Cerebellum (tissue), 5 donors: ENCODE measurements around a stretch of chr15.

DNA sequence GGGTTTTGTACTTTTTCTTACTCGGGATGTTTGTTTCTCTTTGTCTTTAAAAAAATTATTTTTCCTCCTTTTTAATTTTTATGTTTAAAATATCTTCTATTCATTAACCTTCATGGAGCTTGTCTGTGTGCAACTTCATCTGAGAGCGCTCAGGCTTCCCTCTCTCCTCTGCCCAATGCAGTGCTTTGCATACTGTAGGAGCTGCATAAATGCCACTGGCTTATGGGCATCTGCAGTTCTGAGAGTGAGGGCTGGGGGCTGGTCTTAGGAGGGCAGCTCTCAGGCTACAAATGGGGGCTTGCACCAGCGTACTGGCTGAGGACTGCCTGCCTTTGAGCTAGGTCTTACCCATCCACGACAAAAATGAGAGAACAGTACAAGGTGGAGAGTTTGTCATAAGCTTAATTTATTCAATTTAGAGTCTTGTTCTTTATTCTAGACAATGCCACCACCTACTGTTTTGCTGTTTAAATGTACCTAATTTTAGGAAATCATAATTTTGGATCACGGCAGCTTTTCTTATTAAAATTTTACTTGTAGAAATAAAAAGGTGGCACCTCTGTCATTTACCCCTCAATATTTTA lies 88.2 kb downstream of the SLCO3A1 start:
- PRO-cap, 3 experiments, result no peak in any of the 3 experiments
- RAMPAGE, long total RNA, result no peak

GRCh38 chr15:92029088-92029582 lies 175.6 kb downstream of the SLCO3A1 start:
- PRO-cap, 3 experiments, result no peak in any of the 3 experiments
- RAMPAGE, long total RNA, result no peak

GRCh38 chr15:92170119-92170408 lies 223.6 kb upstream of the ST8SIA2 start:
- PRO-cap, 3 experiments, result no peak in any of the 3 experiments
- RAMPAGE, long total RNA, result no peak

DNA sequence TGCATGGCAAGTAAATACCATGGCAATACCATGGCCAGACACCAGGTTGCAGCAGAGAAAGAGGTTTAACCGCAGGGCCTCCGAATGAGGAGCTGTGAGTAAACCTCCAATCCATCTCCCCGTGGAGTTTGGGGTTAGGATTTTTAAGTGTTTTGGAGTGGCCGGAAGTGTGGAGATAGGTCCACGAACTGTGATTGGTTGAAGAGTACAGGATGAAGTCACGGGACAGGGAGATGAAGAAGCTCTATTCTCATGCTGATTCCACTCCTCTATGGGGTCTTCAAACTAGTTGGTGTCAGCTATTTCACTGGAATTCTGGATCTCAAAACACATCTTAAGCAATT lies 128.0 kb downstream of the ST8SIA2 start:
- PRO-cap, 3 experiments, result no peak in any of the 3 experiments
- RAMPAGE, long total RNA, result no peak

DNA sequence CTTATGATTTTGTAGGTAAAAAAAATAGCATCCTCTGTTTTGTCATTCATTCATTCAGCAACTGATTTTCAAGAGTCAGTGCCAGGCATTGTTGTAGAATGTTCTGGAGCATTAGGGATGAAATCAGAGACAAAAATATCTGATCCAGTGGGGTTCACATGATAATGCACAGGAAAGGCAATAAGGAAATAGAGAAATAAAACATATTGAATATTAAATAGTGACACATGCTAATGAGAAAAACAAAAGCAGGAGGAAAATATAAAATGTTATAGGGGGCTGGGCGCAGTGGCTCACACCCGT lies 116.4 kb downstream of the FAM174B start:
- PRO-cap, 3 experiments, result peak in 1 of 3 experiments; most common plus-strand start position 239 of the sequence (in 1)
- RAMPAGE, long total RNA, result no peak

- PRO-cap, 3 experiments, result no peak in any of the 3 experiments
- RAMPAGE, long total RNA, result no peak
Observed at GRCh38 chr15:92648488-92648843, 7.1 kb downstream of the FAM174B start.

DNA sequence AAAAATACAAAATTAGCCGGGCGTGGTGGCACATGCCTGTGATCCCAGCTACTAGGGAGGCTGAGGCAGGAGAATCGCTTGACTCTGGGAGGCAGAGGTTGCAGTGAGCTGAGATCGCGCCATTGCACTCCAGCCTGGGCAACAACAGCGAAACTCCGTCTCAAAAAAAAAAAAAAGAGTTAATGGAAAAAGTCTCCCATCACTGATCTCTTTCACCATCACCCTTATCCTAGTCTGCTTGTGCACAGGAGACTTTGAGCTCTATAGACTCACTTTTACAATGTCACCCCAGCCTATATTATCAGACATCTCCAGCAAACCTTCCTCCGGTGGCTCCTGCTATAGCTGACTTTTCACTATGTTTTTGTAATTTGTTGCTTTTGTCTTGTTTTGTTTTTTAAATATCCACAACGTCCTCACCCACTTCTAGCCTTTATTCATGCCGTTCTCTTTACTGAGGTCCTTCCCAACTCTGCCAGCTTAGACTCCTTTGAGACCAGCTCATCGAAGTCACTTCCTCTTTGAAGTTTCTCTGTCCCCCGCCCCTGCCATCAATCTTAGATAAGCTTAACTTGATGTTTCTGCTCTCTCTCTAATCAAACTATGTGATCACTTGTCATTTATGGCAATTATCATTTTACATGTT lies 82.8 kb upstream of the CHD2 start:
- PRO-cap, 3 experiments, result no peak in any of the 3 experiments
- RAMPAGE, long total RNA, result no peak

DNA sequence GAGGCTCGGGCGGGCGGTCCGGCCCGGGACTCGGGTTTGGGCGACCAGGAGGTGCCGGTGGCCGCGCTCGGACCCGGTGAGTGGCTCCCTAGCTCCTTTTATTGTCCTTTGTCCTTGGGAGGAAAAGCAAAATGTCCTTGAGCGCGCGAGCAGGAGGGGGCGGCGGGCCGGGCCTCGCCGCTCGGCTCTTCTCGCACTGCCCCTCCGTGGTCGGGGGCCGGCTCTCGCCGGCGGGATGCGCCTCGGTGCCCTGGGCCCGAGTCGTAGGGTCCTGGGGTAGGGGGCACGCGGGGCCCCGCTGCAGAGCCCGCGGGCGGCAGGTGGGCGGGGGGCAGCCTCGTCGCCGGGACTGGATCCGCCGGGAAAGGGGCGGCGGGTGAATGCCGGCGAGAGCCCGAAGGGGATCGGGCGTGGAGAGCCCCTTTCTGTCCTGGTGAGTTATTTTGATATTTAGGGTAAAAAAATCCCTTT lies 17.0 kb upstream of the CHD2 start:
- PRO-cap, 3 experiments, result peak in 1 of 3 experiments; most common plus-strand start position 207 of the sequence (in 1); most common minus-strand start position 110 of the sequence (in 1)
- RAMPAGE, long total RNA, result no peak

- PRO-cap, 3 experiments, result no peak in any of the 3 experiments
- RAMPAGE, long total RNA, result no peak
Observed at GRCh38 chr15:92886501-92887729, 13.2 kb upstream of the CHD2 start.

GRCh38 chr15:92966799-92967503 lies 66.8 kb downstream of the CHD2 start:
- PRO-cap, 3 experiments, result no peak in any of the 3 experiments
- RAMPAGE, long total RNA, result no peak

DNA sequence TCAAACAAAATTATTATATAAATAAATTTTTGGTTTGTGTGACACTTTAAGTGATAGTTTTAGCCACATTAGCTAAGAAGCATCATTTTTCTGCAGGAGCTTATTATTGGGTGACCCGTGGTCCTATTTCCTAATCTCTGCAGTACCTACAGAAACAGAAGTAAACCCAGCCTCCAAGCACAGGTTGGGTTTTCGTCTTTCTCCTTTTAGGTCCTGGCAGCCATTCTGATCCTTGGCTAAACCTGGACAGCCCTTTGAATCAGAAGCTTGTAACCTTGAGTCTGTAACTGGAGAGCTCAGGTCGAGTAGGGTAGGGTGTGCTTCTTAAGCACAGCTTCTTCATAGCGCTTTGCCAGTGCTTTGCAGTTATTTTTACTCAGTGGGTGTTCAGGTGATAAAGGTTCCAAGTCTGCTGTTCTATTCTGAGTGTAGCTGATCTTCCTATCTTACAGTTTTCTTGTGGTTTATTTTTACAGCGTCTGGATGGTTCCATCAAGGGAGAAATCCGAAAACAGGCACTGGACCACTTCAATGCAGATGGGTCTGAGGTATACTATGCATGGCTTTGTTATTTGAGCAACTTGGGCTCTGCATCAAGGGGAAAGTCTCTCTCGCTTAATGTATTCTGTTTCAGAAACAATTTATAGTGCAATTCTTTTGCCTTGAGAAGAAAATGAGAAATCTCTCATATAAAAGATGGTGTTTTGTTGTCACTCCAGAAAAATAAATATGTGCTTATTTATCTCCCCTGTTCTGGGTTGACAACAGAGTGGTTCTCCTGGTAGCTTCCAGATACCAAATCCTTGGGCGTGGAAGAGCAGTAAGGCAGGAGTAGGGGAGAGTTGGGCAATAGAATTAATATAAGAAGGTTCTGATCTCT lies 74.5 kb downstream of the CHD2 start:
- PRO-cap, 3 experiments, result no peak in any of the 3 experiments
- RAMPAGE, long total RNA, result no peak

GRCh38 chr15:93061535-93062269 lies 27.3 kb downstream of the RGMA start:
- PRO-cap, 3 experiments, result no peak in any of the 3 experiments
- RAMPAGE, long total RNA, result no peak

DNA sequence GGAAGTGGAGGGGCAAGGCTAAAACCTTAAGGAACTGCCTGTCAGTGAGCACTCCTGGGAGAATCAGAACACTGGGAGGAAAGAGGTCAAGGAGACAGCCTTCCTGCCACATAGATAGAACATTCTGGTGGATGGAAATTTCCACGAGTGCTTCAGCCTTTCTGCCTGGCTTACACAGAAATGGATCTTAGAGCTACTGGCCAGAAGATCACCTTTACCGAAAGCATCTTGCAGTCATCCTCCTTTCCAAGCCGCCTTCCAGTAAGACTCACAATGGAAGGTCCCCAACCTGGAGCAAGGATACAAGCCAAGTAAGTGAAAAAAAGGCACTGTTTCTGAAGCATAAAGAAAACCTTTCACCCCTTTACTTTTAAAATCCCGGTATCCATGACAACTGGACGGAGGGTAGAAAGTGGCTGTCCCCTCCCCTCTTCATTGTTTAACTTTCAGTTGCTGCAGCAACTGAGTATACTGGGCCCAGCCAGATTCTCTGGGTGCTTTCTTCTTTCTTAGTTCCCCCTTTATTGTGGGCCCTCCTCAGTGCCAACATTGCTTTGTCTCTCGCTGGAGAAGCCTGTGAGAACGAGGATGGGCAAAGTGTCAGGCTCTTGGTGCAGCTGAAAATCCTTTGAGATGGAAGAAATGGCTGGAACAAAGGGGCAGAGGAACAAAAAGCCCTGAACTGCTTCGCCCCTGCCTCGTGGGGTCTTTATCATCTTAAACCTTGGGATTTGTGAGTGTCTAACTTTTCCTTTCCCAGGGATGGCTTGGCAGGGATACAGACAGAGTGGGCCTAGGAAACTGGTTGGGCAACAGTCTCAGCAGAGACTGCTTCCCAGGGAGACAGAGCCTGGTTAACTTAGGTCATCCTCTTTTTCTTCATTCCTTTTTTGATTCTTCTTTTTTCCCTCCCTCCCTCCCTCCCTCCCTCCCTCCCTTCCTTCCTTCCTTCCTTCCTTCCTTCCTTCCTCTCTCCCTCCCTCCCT lies 223.9 kb upstream of the RGMA start:
- PRO-cap, 3 experiments, result no peak in any of the 3 experiments
- RAMPAGE, long total RNA, result no peak

GRCh38 chr15:93331593-93332154 lies 242.7 kb upstream of the RGMA start:
- PRO-cap, 3 experiments, result no peak in any of the 3 experiments
- RAMPAGE, long total RNA, result no peak

DNA sequence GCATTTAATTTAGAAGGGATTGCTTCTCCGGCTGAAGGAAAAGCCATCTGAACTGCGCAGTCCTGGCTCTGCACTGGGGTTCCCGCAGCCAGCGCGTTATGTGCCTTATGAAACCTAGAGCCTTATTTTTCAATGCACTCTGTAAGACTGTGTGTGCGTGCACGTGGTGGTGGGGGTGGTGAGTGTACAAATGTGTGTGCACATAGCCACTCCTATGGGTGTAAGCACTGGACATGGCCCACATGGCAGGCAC lies 427.7 kb upstream of the MCTP2 start:
- PRO-cap, 3 experiments, result no peak in any of the 3 experiments
- RAMPAGE, long total RNA, result no peak

DNA sequence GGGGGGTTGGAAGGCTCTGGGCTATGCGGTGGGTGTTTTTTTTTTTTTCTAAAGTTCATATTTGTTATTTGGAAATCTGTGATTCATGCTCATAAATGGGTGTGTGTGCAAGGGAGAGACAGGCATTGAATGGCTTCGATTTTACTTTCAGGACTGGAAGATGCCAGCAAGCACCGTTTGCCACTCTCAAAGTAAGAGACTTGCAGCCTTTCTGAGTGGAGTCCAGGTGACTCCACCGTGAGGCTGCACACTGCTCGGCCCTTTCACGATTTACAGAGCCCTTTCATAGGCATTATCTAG lies 150.7 kb upstream of the MCTP2 start:
- PRO-cap, 3 experiments, result no peak in any of the 3 experiments
- RAMPAGE, long total RNA, result no peak

DNA sequence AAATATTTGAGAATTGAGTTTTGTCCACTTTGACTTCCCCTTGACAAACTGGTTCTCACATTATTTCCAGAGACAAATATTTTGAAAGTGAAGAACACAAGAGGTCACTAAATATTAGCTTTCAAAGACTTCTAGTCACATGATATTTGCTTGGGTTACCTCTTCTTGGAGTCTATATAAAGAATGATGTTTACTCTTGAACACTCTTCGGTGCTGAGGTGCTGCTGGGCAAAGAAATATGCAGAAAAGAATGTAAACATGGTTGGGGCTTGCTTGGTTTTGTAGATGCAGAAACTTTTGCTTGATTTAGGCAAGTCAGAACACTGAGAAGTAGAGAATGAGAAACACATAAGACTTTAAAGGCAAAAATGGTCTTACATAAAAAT lies 120.6 kb upstream of the MCTP2 start:
- PRO-cap, 3 experiments, result no peak in any of the 3 experiments
- RAMPAGE, long total RNA, result no peak

DNA sequence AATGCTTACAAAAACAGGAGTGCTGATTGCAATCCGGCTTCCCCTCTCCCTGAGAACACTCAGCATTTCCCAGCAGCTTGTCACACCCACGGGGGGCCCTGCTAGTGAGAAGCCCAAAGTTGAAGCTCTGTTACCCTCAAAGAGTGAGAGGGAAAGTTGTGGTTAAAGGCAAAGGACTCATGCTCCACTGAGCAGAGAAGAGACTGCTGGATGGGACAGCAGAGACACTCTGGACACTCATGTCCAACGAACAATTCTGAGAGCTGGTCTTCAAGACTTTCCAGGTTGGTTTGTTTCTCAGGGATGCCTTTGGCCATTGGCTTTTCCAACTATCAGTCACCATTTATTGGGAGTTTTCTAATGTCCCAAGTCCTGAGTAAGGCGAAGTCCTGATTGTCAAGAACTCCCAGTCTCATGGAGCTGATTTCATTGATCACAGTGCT lies 3.1 kb downstream of the MCTP2 start:
- PRO-cap, 3 experiments, result no peak in any of the 3 experiments
- RAMPAGE, long total RNA, result no peak

DNA sequence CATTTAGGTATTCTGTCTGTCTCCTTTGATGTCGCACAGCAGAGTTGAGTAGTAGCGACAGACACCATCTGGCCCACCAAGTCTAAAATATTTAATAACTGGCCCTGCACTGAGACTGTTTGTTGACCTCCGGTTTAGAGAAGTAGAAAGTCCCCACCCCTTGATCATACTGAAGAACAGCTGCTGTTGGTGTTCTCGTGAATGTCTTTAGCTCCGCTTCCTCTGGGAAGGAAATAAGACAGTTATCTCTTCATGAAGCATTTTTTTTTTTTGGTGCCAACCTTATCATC lies 66.3 kb downstream of the MCTP2 start:
- PRO-cap, 3 experiments, result no peak in any of the 3 experiments
- RAMPAGE, long total RNA, result no peak

DNA sequence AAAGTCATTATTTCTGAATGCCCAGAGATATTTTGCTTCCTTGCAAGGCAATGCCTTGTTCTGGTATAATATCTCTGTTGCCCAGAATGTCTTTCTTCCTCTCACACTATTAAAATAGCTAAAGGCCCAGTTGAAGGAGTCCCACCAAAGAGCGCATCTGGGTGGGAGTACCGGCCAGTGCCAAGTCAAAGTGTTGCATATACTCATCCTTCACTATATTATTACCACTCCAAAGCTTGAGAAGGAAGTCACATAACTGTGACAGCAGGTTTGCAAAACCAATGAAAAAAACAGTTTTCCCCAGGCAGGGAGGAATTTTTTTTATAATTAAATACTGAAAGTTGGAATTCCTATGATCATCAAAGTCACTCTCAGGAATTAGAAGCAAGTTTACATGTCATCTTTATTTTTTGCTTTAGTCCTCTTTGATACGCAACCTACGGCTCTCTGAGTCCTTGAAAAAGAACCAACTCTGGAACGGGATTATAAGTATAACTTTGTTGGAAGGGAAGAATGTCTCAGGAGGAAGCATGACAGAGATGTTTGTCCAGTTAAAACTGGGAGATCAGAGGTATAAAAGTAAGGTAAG lies 124.5 kb downstream of the MCTP2 start:
- PRO-cap, 3 experiments, result no peak in any of the 3 experiments
- RAMPAGE, long total RNA, result no peak